ENCODE measurements around a stretch of chr1.

DNA sequence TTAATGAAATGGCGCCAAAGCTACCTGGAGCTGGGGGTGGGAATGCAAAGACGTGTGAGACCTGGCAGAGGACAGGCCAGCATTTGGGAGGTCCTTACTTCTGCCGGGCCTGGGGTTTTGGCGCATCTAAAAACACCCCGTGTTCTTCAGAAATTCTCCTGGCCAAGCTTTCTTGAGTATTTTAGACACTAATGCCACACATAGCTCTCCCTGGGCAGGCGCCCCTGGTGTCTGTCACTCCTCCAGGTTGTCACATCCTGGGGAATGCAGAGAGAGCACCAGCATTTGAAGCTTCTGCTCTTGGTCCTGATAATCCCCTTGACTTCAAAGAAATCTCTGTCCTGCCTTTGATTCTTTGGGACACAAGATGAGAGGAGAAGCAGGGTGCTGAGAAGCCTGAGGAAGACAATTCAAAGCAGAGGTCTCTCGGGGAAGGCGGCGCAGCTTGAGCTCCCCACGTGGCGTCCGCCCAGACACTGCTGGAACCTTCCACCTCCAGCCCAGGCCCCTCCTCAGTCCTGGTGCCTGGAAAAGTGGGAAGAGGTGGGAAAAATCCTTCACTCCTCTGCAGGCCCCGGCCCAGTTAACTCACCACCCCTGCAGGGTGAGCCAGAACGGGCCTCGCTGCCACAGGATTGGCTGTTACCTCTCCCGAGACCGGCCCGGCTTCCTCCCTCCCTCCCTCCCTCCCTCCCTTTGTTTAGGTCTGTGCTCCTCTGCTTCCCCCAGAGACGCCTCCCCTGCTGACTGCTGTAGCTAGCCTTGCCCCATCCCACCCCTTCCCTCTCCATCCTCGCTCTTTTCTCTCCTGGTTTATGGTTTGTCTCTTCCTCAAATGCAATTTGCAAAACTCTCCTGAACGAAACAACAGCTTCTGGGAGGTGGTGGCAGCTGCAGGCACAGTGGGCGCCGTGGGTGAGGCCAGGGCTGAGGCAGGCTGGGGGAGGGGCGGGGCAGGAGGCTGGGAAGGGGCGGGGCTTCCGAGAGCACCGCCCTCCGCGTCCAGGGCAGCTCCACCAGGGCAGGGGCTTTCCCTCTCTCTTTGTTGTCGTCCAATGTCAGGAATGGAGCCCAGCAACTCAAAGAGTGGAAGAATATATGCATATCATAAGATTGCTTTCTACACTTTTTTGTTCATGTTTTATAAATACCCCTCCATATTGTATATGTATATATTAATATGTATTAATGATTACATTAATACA lies 6.4 kb downstream of the CAPN9 start:
- PRO-cap, result bidirectional peak, plus-strand start at position 703 of the sequence, minus-strand start at position 585 of the sequence; bidirectional peak, plus-strand start at position 1,045 of the sequence, minus-strand start at position 901 of the sequence

GRCh38 chr1:230758084-230758575 lies 10.9 kb downstream of the CAPN9 start:
- PRO-cap, result no peak

DNA sequence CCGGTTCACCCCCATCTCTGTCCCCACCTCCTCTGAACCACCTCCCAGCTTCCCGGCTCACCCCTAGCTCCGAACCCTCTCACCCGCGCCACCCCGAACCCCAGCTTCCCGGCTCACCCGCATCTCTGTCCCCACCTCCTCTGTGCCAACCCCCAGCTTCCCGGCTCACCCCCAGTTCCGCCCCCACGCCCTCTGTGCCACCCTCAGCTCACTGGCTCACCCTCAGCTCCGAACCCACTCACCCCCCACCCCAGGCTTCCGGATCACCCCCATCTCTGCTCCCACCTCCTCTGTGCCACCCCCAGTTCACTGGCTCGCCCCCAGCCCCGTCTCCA lies 482 bp upstream of the FAM89A start:
- PRO-cap, result no peak

DNA sequence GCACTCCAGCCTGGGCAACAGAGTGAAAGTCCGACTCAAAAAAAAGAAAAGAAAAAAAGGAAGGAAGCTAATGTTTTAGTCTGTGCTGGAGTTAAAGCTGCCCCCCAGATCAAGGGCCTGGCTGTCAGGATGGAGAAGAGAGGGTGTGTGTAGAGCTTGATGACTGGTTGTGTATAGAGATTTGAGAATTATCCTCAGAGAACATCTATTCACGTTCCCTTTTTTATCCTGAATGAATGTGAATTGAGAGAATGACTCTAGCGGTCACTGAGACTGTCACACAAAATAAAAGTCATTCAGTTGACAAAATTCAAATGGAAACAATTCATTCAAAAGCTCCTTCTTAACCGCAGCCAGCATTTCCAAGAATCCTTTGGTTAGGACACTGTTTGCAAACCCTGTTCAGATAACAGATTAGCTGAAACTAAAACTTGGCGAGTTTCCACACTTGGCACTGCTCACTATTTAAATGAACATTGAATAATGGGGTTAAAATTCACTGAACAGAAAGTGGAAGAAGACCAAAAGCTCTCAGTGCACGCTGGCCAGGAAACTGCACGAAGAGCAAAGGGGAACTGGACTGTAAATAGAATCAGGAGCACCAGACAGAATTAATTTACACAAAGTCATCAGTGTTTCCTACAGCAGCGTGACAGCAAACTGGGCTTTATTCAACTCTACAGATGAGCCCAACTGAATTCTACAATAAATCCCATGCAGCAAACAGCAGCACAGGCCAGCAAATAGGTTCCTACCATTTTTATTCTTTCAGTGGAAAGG lies 13.6 kb upstream of the FAM89A start:
- PRO-cap, result no peak

GRCh38 chr1:231395192-231396183 lies 26.6 kb downstream of the EGLN1 start:
- PRO-cap, result no peak

- PRO-cap, result no peak
These were observed 27.1 kb downstream of the TSNAX start for GRCh38 chr1:231555406-231556073.

- PRO-cap, result no peak
These were observed 21.2 kb upstream of the DISC1 start for GRCh38 chr1:231605482-231605715.

DNA sequence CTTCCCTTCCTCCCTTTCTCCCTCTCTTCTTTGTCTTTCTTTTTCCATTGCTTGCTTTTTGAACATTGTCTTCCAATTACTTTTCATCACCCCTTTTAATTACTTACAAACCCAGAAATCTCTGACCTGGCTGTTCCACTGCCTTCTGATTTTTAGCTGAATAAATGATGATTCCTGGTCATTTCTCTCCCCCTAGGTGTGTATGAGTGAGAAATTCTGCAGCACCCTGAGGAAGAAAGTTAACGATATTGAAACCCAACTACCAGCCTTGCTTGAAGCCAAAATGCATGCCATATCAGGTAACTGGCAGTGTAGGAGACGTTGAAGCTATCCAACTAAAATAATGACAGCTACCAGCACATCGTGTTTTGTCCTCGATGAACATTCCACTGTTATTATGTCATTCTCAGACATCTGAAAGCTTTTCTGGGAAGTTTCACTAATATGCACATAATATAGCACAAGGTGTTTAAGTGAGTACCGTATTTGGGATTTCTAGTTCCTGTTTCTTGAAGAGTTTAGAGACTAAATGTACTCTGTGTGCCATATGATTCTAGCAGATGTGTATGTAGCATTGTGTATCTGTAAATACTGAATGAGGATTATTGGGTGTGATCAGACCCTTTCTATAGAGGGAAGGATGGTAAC lies 173.4 kb downstream of the DISC1 start:
- PRO-cap, result no peak

GRCh38 chr1:232322144-232322777 lies 307.7 kb downstream of the SIPA1L2 start:
- PRO-cap, result bidirectional peak, plus-strand start at chr1:232322505, minus-strand start at chr1:232322345

- PRO-cap, result no peak
These were observed 251.1 kb downstream of the SIPA1L2 start for GRCh38 chr1:232378652-232379401.

DNA sequence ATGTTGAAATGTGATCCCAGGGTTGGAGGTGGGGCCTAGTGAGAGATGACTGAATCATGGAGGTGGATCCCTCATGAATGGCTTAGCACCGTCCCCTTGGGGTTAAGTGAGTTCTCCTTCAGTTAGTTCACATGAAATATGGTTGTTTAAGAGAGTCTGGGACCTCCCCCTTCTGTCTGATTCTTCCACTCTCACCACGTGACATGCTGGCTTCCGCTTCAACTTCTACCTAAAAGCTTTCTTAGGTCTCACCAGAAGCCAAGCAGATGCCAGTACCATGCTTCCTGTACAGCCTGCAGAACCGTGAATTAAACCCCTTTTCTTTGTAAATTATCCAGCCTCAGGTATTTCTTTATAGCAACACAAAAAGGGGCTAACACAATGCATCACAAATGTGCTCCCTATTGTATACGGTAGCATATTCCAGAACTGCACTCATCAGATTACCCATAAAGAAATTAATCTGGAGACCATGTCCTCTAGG lies 58.3 kb downstream of the SIPA1L2 start:
- PRO-cap, result no peak

DNA sequence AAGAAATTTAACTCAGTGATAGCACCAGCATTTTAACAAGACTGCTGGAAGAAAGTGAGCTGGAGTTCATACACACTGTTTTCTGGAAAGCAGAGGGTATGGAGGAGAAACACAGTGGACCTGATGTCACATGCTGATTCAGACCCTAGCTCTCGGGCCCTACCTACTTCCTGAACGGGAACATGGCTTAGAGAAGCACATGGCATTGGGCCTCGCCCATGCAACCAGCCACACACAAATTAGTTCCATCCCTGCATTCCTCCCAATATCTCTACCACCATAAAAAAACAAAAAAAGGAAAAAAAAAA lies 39.6 kb downstream of the SIPA1L2 start:
- PRO-cap, result no peak

DNA sequence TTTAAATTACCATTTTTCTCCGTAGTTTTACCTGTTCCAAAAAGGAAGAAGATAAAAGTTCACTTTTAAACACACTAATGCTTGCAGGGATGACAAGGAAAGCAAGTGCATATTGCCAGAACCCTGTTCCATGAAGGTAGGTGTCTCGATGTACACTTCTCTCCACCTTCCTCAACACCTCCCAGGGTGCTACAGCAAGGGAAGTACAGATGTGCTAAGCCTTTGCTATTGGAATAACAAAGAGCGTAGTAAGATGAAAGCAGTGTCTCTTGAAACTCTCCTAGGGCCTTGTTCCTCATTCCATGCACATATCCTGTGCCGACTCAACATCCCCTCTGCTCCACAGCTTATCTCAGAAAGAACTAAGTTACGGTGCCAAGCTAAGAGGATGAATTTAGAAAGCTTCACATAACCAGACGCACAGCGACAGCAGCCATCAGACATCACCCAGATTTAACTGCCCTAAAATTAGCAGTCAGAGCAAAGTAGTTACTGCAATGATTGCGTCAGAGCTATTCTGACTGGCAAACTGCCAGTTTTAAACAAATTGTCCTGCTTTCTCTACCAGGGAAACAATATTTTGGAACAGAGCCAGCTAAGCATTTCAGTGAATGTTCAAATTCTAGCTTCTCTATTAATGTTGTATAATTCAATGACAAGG lies 9.6 kb downstream of the SIPA1L2 start:
- PRO-cap, result unidirectional peak, minus-strand start at position 459 of the sequence

DNA sequence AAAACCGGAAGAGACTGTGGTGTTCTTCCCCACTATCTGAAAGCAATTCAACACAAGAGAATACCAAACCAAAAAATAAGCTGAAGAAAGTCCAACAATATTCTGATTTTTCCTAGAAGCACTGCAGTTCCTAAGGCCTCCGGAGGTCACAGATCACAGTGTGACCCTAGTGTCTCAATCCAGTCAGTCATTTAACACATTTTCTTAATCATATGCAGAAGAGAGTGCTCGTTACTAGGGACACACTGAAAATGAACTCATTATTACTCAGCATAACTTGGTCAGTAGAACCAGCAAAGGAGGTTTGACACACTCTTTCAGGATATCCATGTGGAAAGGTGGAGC lies 5.1 kb downstream of the SIPA1L2 start:
- PRO-cap, result no peak

- PRO-cap, result no peak
These were observed 60.3 kb upstream of the SIPA1L2 start for GRCh38 chr1:232690311-232690644.

GRCh38 chr1:232704684-232705274 lies 74.8 kb upstream of the SIPA1L2 start:
- PRO-cap, result no peak

GRCh38 chr1:233328071-233328809 lies 716 bp downstream of the MAP3K21 start:
- PRO-cap, result bidirectional peak, plus-strand start at chr1:233328630, minus-strand start at chr1:233328528; unidirectional peak, minus-strand start at chr1:233328735

DNA sequence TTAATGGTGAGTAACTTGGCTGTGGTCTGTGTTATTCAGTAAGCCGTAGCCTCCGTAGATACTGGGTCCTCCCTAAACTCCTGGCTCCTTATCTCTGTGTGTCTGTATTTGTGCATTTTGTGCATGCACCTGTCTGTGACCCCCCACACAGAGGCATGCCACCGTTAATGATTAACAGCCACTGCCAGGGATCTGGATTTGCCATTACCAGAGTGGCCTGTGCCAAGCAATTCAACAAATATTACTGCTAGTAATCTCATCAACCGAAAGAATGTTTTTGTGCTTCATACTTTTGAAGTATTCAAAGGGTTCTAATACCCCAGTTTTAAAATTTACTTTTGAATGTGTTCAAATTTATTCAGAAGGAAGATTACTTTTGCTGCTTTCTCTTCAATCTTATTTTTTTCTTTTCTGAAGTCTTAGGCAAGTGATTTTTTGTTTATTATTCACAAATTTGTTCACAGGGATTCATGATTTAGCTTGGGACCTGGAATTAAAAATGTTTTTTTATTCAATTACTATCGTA lies 32.1 kb downstream of the MAP3K21 start:
- PRO-cap, result unidirectional peak, minus-strand start at position 82 of the sequence

DNA sequence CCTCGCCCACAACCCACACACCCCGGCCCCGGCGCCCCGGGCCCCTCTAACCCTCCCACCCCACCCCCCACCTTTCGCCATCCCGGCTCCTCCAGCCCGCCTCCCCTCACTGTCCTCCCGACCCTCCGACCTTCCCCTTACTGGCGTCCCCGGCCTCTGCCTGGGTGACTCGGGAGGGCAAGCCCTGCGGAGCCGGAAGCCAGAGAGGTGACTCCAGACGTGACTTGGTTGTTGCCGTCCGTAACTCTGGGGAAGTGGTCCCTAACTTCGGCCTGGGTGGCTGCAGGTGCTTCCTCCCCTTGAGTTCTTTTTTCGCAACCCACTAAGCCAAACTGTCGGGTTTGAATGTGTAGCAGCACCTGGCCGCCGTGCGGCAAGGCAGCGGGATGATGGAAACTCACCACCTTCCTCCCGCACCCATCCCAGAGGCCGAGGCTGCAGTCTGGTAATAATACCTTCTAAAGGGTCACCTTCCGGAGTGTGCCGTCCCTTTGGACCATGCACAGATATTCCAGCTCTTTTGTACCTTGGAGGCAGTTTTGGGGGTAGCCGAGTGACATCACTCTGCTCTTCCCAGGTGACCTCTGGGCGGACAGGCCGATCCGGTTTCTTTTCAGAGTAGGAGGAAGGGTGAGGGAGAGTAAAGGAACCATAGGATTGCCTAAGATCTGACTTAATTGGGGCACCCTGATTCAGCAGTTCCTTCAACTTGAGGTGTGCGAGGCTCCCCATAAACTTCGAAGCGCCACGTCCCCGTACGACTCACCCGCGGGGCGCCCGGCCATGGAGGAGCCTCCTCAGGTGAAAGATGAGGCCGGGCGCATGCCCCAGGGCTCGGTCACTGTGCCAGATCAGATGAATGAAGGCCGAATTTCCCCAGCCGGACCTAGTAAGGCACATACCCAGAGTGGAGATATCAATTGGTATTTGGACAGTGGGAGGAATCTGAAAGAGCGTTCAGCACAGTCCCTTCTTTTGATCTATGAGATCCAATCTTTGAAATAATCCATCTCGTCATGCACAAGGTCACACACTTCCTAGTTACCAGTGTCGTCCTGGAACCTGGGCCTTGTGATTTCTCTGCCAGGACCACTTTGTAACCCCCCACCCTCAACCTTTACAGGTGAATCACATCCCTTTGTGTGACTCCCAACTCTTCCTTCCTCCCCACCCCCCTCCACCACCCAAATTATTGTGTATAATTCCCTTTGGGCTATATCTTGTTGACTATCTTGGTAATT lies 1.1 kb downstream of the KCNK1 start:
- PRO-cap, result bidirectional peak, plus-strand start at position 167 of the sequence, minus-strand start outside the sequence; bidirectional peak, plus-strand start at position 621 of the sequence, minus-strand start at position 586 of the sequence; unidirectional peak, minus-strand start at position 984 of the sequence

- PRO-cap, result no peak
These were observed 55.0 kb downstream of the KCNK1 start for GRCh38 chr1:233668776-233669382.